Skeletal muscle tissue (tissue), 7 donors: ENCODE data around the genes OTOP1 and PPP2R2C.

DNA sequence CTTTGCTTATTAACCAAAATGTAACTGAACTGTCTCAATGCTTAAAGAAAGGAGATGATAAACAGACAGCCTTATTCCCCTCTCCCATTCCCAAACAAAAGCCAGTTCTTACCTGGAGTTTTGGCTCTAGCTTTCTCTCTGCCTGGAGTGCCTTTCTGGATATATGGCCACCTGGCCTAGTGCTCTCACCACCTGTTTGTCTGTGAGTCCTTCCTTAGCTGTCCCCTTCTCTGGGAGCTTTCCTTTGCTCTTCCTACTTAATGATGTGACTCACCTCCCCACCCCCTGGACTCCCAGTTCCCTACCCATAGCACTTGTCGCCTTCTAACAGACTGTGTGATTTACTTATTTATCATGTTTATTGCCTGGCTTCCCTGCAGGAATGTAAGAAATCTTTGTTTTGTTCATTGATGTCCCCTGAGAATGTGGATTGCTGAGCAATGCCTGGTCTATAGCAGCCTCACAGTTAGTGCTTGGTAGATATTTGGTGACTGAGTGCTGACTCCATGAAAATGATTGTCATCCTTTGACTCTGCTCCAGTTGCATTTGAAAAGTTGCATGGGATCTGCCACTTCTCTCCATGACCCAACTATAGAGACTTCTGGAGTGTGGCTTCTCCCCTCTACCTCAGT is 18.9 kb downstream of the ADD1 start:
- PRO-cap, 3 experiments: peak in 2 of 3 experiments; most common minus-strand start position 232 of the sequence (in 2)
- RAMPAGE, long total RNA: no peak
- RRBS, 2 experiments: no CpG with 5 or more reads among the region's 1 CpG

DNA sequence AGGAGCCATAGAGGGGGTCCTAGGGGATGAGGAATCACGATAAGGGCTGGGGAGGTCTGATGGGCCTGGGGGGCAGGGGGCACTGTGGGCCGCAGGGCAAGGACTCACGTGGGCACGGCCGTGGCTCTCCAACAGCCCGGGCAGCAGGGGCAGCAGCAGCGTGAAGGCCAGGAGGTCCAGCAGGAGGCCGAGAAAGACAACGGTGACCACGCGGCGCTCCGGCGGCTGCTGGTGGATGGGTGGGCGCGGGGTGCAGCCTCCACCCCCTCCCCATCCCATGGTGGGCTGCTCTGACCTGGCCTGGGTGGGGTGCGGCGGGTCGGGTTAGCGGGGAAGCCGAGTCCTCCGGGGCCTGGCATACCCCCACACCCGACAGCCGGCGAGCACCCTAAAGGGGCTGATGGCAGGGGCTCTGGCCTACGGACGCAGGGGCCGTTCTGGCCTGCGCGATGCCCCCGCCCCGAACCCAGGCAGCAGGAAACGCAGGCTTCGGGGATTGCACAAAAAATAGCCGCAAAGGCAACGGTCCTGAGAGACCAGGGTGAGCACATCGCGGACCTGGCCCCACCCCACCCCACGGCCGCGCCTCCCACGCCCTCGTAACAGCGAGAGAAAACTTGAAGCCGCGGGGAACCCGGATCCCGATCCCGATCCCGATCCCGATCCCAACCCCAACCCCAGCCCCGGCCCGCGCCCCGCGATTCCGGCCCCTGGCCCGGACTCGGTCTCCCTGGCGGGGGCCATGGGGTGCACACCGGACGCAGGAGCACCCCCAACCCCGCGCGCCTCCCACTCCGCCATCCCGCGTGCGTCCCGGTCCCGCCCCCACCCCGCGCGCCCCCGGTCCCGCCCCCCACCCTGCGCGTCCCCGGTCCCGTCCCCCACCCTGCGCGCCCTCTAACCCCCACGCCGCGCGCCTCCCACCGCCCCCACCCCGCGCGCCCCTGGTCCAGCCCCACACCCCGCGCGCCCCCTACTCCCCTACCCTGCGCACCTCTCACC is 679 bp downstream of the MFSD10 start:
- PRO-cap, 3 experiments: peak in 1 of 3 experiments; most common plus-strand start position 608 of the sequence (in 1)
- RAMPAGE, long total RNA: no peak
- RRBS, 2 experiments: 5 to 6% methylated on average over 32 of the region's 94 CpGs

- PRO-cap, 3 experiments: no peak in any of the 3 experiments
- RAMPAGE, long total RNA: no peak
- RRBS, 2 experiments: no CpG with 5 or more reads among the region's 24 CpGs
These were observed 6.8 kb upstream of the MFSD10 start for GRCh38 chr4:2941258-2942063.

- PRO-cap, 3 experiments: no peak in any of the 3 experiments
- RAMPAGE, long total RNA: no peak
- RRBS, 2 experiments: no CpG with 5 or more reads among the region's 21 CpGs
These were observed 26.7 kb upstream of the HTT start for GRCh38 chr4:3047543-3048323.

DNA sequence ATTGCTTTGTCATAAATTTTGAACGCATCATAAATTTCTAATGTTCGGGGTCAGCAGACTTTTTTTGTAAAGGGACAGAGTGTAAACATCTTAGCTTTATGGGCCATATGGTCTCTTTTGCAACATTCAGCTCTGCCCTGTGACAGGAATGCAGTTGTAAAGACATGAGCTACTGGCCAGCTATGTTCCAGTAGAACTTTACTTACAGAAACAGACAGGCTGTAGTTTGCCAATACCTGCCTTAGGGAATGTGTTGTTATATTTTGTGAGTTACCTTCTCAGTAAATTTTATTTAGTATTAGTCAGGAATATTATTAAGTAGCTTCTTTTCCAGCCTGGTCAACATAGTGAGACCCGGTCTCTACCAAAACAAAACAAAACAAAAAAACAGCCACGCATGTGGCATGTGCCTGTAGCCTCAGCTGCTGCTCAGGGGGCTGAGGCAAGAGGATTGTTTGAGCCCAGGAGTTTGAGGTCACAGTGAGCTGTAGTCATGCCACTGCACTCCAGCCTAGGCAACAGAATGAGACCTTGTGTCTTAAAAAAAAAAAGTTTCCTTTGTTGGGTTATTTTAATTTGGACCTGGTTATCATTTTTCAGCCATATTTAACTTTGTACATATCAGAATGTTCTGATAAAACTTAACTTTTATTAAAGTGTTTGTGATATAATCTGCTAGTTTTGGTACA is 48.8 kb downstream of the HTT start:
- PRO-cap, 3 experiments: peak in 1 of 3 experiments; most common minus-strand start position 388 of the sequence (in 1)
- RAMPAGE, long total RNA: no peak
- RRBS, 2 experiments: no CpG with 5 or more reads among the region's 4 CpGs

DNA sequence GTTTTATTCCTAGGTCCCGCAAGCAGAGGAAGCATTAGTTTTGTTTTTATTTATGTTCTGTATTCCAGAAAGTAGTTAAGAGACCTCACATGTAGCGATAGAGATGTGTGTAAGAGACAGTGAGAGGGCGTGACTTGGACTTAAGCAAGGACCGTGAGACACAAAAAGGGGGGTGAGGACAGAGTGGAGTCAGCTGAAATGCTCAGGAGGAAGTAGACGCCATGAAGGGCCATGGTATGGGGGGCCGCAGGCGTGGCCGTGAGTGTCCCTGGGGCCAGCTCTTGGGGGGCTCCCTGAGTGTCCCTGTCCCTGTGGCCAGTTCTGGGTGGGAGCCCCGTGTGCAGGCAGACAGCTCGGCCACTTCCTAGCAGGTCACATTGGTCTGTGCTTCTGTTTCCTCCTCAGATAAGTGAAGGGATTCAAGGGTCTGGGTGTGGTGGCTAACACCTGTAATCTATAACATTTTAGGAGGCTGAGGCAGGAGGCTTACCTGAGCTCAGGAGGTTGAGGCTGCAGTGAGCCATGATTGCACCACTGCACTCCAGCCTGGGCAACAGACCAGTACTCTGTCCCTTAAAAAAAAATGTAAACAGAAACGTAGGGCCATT is 23.0 kb upstream of the MSANTD1 start:
- PRO-cap, 3 experiments: no peak in any of the 3 experiments
- RAMPAGE, long total RNA: no peak
- RRBS, 2 experiments: no CpG with 5 or more reads among the region's 11 CpGs

DNA sequence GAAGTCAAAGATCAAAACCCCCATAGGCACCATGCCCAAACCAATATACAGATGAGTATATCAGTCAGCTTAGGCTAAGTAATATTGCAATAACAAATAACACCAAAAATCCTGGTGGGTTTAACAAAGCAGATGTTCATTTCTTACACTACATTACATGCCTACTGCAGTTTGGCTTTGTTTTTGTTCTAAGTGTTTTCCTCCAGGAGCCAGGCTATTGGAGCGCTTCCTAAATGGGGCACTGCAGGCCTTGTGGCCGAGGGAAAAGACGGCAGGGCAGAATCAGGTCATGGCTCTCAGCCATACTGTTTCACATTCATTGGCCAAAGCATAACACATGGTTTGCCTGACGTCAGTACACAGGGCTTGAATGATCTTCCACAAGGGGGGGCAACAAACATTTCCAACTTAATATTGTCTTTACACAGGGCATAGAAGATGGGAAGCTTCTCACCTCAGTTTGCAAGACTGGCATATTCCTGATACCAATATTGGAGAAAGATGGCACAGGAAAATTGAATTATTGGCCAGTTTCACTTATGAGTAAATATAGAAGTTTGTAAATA is 42.0 kb upstream of the HGFAC start:
- PRO-cap, 3 experiments: no peak in any of the 3 experiments
- RAMPAGE, long total RNA: no peak
- RRBS, 2 experiments: no CpG with 5 or more reads among the region's 4 CpGs

DNA sequence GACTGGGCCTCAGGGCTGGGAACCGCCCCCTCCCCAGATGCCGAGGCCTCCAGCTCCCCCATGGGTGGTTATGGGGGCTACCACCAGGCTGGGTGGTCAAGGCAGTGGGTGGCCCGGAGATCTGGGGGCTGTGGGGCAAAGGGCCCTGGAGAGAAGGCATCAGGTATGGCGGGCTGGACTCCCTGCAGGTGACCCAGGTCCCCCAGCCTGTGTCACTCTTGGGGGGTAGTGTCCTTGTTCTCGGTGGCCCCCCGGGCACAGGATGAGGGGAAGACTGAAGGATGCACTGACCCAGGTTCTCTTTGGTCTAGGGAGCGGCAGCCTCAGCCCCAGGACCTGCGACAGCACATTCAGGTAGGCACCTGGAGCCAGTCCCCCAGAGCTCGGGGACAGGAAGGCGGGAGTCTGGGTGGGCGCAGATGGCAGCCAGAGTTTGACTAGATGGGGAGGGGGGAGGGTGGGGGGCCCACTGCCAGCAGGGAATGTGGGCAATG is 33.5 kb downstream of the DOK7 start:
- PRO-cap, 3 experiments: no peak in any of the 3 experiments
- RAMPAGE, long total RNA: no peak
- RRBS, 2 experiments: 91% methylated on average over 3 of the region's 11 CpGs; no CpG with 5 or more reads in 1 of the 2 experiments

DNA sequence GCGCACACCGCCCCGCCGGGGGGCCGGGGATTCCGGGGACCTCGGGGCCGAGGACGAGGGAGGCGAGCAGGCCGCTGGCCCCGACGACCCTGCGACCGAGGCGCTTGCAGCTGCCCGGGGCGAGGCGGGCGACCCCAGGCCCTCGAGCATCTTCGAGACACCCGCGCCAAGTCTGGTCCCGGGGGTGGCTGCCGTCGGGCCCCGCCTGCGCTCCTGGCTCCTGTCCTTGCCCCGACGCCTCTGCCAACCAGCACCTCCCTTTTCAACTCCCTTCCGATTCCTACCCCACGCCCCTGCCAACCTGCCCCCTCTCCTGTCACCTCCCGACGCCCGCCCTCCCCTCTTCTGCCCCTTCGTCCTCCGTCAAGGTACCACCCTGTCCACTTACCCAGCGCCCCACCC is at the start of gene OTOP1:
TSS of gene OTOP1 (minus strand) at position 215 of the 402 bp plus-strand sequence.
- PRO-cap, 3 experiments: no peak in any of the 3 experiments
- RAMPAGE, long total RNA: no peak
- RRBS, 2 experiments: 4 to 7% methylated on average over 11 of the region's 39 CpGs

GRCh38 chr4:4484586-4485272 is 57.1 kb downstream of the STX18 start:
- PRO-cap, 3 experiments: no peak in any of the 3 experiments
- RAMPAGE, long total RNA: no peak
- RRBS, 2 experiments: no CpG with 5 or more reads among the region's 9 CpGs

GRCh38 chr4:4851417-4851727 is 8.1 kb upstream of the MSX1 start:
- PRO-cap, 3 experiments: no peak in any of the 3 experiments
- RAMPAGE, long total RNA: no peak
- RRBS, 2 experiments: no CpG with 5 or more reads among the region's 10 CpGs

- PRO-cap, 3 experiments: no peak in any of the 3 experiments
- RAMPAGE, long total RNA: no peak
- RRBS, 2 experiments: no CpG with 5 or more reads among the region's 16 CpGs
These were observed 28.3 kb downstream of the CYTL1 start for GRCh38 chr4:4990759-4991541.

DNA sequence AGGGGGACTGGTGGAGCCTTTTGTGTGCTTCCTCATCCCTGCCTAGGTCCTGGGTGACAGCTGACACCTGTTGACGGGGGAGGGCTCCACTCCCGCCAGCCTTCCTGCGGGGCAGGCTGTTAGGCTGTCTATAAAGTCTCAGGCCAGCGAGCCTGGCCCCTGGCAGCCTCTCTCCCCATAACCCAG is 824 bp upstream of the EVC2 start:
- PRO-cap, 3 experiments: no peak in any of the 3 experiments
- RAMPAGE, long total RNA: no peak
- RRBS, 2 experiments: no CpG with 5 or more reads among the region's 4 CpGs

GRCh38 chr4:5709966-5710730 is 853 bp upstream of the EVC start:
- PRO-cap, 3 experiments: no peak in any of the 3 experiments
- RAMPAGE, long total RNA: no peak
- RRBS, 2 experiments: no CpG with 5 or more reads among the region's 4 CpGs

GRCh38 chr4:5811444-5812535 is 81.1 kb downstream of the CRMP1 start:
- PRO-cap, 3 experiments: no peak in any of the 3 experiments
- RAMPAGE, long total RNA: no peak
- RRBS, 2 experiments: 92 to 93% methylated on average over 3 to 5 of the region's 11 CpGs

DNA sequence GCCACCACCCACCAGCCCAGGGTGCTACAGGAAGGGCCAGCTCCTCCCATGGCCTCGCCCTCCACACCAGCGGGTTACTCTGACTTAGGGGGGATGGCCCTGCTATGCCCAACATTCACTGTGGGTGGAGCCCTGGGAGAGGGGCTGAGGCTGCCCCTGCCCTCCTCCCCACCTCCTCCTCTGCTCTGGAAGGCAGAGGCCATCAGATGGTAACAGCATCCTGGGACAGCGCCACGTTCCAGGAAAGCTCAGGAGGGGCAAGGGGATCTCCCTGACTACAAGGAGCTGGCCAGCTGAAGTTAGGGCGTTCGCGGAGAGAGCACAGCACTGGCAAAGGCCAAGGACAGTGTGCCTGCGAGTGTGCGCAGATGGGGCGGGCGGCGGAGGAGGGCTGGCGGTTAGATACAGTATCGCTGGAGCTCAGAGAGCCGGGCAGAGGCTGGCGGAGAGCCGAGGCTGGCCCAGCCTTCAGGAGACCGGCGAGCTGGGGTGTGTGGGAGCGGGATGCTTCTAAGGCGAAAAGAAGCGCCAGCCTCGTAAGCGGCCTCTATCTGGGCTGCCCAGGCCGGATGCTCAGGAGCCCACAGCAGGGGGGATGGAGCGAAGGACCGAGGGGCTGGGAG is 1.4 kb downstream of the JAKMIP1 start:
- PRO-cap, 3 experiments: no peak in any of the 3 experiments
- RAMPAGE, long total RNA: no peak
- RRBS, 2 experiments: 3 to 5% methylated on average over 9 of the region's 27 CpGs

- PRO-cap, 3 experiments: peak in 1 of 3 experiments; most common plus-strand start chr4:6325097 (in 1)
- RAMPAGE, long total RNA: no peak
- RRBS, 2 experiments: 39 to 42% methylated on average over 3 of the region's 30 CpGs
These were observed 55.3 kb downstream of the WFS1 start for GRCh38 chr4:6324618-6325586.

- PRO-cap, 3 experiments: no peak in any of the 3 experiments
- RAMPAGE, long total RNA: no peak
- RRBS, 2 experiments: 1 to 2% methylated on average over 45 of the region's 78 CpGs
These were observed at the start of gene PPP2R2C for GRCh38 chr4:6472396-6473004. PPP2R2C (minus strand) TSS chr4:6472614.

DNA sequence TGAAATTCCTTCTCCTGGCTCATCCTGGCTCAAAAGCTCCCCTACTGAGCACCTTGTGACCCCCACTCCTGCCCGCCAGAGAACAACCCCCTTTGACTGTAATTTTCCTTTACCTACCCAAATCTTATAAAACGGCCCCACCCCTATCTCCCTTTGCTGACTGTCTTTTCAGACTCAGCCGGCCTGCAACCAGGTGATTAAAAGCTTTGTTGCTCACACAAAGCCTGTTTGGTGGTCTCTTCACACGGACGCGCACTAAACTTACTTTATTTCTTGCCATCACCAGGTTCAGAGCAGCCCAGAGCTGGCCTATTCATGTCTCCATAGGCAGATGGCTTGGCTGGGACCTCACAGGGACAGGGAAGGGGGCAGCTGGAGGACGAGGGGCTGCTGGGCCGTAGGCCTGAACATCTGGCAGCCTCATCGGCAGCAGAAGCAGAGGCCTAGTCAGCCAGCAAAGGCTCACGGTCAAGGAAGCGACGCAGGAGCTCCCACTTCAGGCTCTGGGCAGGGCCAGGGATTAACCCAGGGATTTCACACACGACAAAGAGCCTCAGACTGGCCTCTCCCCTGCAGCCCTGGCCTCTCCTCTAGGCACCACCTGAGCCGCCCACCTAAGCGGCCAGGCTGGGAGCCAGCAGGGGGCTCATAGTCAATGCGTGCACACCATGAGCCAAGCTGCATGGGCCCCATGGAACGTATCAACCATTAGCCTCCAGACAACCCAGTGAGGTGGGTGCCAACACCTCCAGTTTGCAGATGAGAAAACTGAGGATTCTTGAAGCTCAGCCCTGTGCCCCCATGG is 46.0 kb upstream of the MAN2B2 start:
- PRO-cap, 3 experiments: no peak in any of the 3 experiments
- RAMPAGE, long total RNA: no peak
- RRBS, 2 experiments: no CpG with 5 or more reads among the region's 17 CpGs

DNA sequence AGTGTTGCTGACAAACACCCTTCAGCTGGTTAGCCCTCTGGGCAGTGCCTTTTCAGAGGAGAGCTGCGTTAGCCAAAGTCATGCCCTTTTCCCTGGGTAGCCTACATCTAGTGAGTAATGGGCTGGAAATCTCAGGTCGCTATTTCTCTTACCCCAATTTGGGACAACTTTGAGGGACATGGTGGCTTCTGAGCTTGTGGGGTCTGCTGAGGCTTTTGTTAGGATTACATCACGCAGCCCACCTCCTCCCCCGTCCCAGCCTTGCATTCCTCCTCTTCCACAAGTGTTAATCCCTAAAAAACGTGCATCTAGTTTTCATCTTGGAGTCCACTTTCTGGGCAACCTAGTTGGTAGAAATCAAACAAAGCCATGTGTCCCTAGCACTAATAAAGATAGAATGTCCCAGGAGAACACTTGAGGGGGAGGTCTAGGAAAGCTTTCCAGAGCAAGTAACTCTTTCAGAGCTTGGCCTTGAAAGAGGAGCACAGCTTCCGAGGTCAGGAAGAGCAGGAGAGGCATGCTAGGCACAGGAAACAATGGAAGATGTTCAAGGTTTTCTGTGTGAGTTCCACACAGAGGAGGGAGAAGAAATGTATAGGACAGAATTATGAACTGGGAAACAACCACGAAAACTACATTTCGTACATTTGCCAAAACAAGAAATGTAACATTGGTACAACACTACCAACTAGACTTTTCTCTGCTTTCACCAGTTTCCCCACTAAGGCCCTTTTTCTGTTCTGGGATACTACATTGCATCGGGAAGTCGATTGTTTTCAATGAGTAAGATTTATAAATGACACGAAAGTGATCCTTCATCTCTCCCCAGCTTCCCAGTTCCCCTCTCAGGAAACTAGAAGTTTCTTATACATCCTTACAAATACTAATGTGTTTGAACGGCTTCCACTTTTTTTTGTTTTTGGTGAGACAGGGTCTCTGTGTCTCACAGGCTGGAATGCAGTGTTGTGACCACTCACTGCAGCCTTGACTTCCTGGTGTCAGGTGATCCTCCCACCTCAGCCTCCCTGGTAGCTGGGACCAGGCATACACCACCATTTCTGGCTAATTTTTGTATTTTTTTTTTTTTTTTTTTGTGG is 3.0 kb downstream of the MRFAP1 start:
- PRO-cap, 3 experiments: no peak in any of the 3 experiments
- RAMPAGE, long total RNA: no peak
- RRBS, 2 experiments: no CpG with 5 or more reads among the region's 12 CpGs